Cardiac ventricle fibroblast (primary cell): ENCODE measurements around a stretch of chr11.

DNA sequence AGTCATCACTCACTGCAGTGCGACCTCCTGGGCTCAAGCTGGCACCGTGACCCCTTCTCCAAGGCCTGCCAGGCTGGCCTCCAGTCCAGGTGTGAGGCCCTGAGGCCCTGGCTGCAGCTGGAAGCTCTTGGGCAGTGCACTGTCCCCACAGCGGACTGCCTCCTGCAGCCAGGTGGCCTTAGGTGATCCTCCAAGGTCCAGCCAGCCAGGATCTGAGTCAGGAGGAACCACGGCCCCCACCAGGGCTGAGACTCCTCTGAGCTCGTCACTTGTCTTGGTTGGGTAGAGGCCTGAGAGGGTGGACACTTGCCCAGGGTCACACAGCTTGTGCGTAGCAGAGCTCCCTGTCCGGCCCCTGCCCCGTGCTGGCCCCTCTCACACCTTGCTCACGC is 20.4 kb downstream of the KCNQ1 start:
- RAMPAGE, long total RNA = no peak

DNA sequence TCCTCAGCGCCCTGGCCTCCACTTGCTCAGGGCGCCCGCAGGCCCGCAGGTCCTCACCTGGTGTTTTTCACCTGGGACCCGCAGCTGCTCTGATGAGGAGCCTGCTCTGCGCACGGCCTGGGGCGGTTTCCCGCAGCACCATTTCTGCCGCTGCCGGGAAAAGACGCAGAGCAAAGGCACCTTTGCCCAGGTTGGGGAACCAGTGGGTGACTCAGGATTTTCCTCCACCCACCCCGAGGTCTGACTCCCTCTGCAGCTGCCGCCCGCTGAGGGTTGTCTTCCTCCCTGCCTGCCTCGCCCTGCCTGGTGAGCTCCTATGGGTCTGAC is 89.4 kb downstream of the KCNQ1 start:
- RAMPAGE, long total RNA = no peak

DNA sequence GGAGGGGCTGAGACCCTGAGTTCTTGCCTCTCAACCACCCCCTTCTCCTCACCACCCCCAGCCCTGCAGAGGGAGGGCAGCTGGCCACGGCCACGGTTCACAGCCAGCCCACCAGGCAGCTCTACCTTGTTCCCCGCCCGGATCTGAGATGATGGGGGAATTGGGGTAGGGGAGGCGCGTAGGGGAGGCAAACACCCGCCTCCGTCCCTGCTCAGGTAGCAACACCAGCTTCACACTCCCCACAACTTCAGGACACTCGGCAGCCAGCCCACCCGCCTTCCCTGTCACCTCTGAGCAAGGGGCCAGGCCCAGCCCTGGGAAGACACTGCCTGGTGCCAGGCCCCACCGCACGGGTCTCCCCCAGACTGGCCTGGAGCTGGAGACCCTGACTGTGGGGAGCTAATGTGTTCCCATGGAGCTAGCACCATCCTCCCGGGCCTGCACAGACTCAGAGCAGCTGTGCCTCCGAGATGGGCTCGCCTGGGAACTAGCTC is 109.4 kb downstream of the CDKN1C start:
- RAMPAGE, long total RNA = no peak

GRCh38 chr11:2809293-2809718 is 76.3 kb downstream of the CDKN1C start:
- RAMPAGE, long total RNA = no peak

DNA sequence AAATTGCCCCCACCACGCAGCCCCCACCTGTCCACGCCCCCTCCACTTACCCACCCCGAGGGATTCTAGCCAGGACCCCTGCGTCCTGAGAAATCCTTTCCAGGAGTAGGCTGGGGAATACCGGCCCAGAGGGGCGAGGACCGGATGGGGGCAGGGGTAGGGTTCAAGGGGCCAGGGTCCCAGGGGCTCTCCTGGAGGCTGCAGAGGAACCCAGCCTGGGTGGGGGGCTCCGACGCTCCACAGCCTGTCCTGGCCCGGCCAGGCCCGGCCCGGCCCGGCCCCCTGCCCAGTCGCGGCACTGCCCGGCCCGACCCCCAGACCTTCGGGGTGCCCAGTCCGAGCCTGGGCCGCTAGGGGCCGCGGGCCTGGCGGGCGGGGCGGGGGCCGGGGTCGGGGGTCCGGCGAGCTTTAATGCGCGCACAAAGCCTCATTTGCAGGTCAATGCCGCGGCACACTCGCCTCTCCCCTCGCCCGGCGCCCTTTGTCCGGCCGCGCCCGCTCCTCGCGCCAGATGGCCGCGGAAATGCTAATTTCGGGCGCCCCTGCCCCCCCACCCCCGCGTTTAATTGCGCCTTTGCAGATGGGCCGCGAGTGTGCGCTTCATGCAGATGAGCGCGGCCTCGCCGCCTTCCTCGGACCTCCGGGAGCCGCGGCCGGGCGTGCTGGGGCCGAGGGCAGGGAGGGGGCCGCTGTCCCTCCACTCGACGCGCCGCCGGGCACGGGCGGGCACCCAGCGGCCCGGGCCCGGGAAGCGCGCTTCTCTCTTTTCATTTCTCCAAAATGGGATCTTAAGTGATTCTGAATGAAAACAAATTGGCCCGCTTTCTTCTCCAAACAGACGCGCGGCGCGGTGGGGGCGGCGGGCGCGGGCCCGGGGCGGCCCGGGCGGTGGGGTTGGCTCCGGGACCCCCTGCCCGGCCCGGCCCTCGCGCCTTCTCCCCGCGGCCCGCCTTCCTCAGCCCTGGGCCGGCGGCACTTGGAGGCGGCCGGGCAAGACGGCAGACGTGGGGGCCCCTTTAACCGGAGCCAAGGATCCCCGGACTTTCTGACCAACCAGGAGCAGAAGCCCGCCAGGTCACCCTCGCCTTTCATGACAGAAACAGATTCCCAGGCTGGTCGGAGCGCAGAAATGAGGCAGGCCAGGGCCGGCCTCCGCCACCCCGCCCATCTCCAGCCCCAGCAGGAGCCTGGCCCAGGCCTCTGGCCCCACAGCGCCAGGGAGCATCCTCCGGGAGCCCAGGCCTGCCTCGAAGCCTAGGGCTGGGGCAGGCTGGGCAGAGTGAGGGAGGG is 23.1 kb downstream of the CDKN1C start:
- RAMPAGE, long total RNA = no peak

- RAMPAGE, long total RNA = no peak
Measured at GRCh38 chr11:2932836-2933274, 3.6 kb upstream of the PHLDA2 start.

GRCh38 chr11:2942894-2943084 is 13.6 kb upstream of the PHLDA2 start:
- RAMPAGE, long total RNA = no peak

DNA sequence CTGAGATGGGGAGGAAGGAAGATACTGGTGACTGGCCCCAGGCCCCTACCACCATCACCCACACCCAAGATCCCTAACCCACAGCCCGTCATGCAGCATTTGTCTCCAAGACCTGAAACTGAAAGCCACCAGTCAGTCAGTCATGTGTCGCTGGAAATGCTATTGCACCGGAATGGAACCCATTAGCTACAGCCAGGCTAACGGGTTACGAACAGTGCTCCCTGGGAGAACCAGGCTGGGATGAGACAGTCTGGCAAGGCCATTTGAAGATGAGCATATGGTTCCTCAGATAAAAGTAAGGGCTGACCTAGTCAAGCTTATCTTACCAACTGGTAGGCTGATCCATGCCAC is 28.5 kb downstream of the NAP1L4 start:
- RAMPAGE, long total RNA = no peak

- RAMPAGE, long total RNA = no peak
Measured at GRCh38 chr11:3003828-3004520, 11.8 kb upstream of the NAP1L4 start.

GRCh38 chr11:3013840-3014603 is 21.9 kb upstream of the NAP1L4 start:
- RAMPAGE, long total RNA = no peak

DNA sequence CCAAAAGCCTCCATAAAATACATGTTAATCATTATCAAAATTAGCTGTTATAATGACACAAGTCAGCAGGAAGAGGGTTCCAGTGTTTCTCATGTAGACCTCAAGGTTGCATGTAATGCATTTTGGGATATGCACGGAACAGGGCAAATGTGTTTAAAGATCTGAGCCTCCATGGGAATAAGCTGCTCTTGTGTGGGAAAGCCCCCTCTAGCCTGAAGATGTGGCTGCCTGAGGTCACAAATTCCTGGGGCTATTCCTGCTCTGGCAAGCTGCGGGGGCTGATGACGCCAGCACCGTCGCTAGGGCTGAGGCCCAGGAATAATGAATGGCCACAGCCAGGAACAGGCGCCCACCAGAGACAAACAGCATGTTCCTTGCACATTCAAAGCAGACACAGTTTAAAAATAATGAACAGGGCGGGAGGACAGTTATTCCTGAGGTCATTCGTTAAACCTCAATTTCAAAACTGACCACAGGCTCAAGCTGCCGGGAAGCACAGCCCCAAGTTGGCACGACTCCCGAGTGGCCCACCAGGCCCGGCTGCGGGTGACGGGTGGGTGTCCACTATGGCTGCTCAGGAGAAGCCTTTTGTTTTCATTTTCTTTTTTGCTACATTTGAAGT is 11.7 kb downstream of the OSBPL5 start:
- RAMPAGE, long total RNA = no peak

GRCh38 chr11:3155601-3155993 is 9.5 kb downstream of the OSBPL5 start:
- RAMPAGE, long total RNA = no peak

DNA sequence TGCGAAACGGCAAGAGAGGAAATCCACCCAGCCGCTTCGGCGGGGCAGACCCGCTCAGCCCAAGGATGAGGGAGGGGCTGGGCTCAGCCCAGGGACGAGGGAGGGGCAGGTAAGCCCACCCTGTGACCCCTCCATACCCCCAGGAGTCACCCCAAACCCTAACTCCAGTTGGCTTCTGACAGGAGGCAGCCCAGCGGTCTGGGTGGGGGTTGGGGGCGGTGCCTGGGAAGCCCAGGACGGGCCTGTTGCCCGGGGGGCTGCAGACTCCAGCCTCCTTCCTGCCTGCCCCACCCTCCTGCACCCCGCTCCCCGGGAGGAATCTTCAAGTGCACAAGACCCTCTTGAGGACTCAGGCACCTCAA is 905 bp downstream of the OSBPL5 start:
- RAMPAGE, long total RNA = no peak

DNA sequence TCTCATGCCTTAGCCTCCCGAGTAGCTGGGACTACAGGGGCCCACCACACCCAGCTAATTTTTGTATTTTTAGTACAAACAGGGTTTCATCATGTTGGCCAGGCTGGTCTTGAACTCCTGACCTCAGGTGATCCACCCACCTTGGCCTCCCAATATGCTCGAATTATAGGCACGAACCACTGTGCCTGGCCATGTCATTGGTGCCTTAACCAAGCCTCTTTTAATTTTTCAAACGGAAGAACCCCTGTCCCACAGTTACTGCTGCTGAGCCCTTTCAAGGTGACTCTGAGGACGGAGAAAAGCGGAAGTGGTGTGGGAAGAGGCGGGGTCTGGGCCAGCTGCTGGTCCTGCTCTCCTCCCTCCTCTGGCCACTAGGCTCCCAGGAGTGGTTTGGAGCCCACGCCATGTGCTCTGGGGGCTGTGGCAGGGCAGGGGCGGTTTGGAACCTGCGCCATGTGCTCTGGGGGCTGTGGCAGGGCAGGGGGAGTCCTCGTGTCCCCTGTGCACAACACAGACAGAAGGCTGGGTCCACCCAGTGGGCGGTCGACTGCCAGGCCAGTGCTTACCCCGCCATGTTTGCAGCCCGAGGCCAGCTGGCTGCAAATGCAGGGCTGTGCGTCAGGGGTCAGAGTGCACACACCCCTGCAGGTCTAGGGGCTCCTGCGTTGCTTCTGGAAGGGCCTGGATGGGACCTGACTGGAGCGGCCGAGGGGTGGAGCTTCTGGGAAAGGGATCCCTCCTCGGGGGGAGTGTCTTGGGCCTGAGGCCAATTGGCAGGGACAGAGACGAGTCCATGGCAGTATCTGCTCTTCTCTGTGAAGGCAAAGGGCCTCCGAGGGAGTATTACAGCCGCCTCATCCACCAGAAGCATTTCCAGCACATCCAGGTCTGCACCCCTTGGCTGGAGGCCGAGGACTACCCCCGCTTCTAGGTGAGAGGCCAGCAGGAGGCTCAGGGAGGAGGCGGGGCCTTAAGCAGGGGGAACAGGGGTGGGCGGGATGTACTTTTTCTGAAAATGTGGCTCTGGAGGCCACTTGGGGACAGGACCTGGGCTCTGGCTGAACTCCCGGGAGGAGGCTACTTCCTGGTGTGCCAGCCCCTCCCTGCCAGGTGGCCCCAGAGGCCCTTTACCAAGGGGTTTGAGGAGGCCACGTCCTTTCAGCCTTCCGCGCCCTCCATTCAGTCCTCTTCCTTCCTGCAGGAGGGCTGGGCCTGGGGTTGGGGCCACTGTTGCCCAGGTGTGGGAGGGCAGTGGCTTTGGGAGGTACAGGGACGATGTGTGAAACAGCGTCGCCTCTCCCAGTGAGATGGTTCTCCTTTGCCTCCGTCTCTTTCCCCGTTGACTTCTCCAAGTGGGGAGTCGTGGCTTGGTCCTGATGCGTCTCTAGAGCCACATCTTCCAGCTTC is 25.6 kb upstream of the ZNF195 start:
- RAMPAGE, long total RNA = no peak

- RAMPAGE, long total RNA = no peak
Measured at GRCh38 chr11:3580198-3580551, 61.6 kb downstream of the ART5 start.

DNA sequence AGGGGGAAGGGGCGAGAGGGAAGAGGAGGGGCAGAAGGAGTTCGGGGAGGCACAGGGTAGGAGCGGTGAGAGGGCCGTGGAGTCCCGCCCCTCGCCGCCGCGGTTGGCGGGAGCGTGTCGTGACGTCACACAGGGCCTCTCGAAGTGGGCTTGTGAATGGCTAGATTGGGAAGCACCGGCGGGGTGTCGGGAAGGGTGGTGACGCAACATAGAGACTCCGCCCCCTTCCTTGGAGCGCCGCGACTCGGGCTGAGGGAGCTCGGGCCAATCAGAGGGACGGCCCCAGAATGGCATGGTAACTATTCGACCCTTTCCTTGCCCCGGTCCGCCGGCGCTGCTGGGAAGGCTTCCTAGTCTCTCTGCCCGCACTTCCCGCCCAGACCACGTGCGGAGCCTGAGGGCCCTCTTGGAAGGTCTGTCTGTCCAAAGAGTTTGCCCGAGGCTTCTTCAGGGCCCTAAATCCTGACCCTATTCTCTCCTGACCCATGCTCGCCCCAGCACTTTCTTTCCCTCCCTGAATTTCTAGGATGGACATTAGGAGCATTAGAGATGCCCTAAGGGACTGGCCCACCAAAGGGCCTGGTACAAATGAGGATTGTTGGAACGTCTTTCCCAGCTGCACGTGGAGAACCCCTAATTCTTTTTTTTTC is 459 bp upstream of the NUP98 start:
- RAMPAGE, long total RNA = no peak

GRCh38 chr11:3810929-3811264 is 2.5 kb downstream of the PGAP2 start:
- RAMPAGE, long total RNA = no peak

DNA sequence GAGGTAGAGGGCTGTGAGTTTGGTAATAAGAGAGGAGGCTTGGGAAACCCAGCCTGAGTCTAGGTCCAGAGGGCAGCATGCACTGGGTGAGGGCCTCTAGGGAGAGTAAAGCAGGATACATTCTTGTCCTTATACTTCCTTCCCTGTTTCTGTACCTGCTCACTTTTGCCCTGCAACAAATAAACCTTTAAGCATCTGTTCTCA is 31.6 kb downstream of the STIM1 start:
- RAMPAGE, long total RNA = no peak

- RAMPAGE, long total RNA = no peak
Measured at GRCh38 chr11:4091868-4092575, 2.6 kb upstream of the RRM1 start.

DNA sequence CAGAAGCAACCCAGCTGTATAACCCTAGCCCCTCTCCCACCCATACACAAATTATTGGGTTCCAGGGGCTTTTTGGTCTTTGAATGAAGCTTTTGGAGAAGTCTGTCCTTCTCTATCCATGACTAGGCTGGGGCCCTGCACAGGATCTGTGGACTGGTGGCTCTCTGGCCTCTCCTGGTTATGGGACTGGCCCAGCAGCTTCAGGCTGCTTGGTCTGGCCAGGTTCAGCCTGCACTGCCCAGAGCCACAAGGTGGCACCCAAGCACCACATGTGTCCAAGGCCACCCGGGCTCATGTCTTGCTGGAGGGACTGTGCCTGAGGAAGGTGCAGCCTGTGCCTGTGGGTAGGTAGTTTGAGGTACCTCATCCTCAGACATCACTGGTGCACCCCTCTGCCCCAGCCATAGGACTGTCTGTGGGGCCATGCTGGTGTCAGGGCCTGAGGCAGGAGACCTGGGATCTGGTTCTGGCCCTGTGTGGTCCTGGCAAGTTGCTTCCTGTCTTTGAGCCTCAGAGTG is 87.5 kb downstream of the RRM1 start:
- RAMPAGE, long total RNA = no peak